Measurements from ENCODE around the genes CLEC4E and CLEC9A.

DNA sequence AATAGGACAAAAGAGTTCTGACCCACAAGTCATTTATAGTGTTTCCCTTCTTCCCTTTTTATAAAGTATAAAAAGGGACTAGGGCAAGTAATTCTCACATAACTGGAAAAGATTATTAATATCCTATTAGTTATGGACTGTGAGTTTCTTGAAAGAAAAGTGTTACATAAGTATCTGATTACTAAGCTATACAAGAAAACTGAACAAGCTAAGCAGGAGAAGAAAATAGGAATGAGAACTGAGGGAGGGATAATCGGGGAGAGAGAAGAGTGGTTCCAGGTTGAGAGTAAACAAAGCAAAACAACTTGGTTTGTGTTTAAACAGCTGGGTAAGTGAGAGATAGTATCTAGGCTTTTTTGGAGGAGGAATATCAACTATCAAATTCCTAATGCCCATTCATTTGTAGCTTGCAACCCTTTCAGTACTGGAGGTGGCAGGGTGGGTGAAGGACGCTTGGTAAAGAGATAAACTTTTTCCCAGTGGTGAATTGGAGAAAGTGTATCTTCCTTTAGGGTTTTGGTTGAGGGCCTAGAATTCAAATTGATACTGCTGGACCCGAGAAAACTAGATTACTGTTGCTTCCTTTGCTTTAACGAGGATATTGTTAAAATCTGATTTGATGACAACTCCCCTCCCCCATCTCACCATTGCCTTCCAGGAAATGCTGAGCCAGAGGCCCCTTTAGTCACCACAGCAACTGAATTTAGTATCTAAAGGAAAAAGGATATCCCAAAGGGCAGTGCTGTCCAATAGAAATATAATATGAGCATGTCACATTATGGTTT is 1.9 kb upstream of the SLC2A3 start:
- PRO-cap, 3 experiments: no peak in any of the 3 experiments
- RAMPAGE, long total RNA: no peak
- RRBS, 2 experiments: no CpG with 5 or more reads among the region's 4 CpGs

DNA sequence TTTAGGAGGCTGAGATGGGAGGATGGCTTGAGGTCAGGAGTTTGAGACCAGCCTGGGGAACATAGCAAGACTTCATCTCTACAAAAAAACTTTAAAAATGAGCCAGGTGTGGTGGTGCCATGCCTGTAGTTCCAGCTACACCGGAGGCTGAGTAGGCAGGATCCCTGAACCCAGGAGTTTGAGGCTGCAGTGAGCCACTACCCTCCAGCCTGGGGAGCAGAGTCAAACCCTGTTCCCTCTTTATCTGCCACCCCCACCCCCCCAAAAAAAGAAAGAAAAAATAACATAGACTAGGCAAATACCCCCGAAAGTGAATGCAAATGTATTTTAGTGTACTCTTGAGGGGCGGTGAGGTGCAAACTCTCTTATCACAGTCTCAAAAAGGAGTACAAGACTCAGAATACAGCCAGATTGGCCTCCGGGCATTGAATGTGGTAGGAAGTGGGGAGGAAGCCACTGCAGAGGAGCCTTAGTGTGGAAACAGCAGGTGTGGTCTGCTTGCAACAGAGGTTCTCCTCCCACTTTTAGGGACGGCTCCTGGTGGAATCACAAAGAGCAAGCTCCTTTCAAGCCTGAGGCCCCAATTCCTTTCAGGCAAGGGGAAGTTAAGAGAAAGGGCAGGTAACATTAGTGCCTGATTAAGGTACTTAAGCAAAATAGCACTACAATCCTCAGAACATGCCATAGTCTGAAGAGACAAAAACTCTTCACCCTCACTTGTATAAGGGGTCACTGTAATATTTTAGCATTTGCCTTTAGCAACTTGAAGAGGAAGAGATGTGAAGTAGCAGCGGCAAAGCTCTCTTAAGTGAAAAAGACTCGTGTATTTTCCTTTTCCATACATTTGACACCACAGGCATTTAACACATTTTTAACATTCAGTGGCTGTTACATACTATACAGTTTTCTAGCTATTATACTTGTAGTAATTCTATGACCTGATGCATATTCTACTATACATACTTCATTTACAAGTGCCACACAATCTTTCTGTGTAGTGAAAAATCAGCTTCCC is 23.7 kb upstream of the SLC2A3 start:
- PRO-cap, 3 experiments: peak in 1 of 3 experiments; most common plus-strand start position 459 of the sequence (in 1); most common minus-strand start position 431 of the sequence (in 1)
- RAMPAGE, long total RNA: no peak
- RRBS, 2 experiments: no CpG with 5 or more reads among the region's 7 CpGs

DNA sequence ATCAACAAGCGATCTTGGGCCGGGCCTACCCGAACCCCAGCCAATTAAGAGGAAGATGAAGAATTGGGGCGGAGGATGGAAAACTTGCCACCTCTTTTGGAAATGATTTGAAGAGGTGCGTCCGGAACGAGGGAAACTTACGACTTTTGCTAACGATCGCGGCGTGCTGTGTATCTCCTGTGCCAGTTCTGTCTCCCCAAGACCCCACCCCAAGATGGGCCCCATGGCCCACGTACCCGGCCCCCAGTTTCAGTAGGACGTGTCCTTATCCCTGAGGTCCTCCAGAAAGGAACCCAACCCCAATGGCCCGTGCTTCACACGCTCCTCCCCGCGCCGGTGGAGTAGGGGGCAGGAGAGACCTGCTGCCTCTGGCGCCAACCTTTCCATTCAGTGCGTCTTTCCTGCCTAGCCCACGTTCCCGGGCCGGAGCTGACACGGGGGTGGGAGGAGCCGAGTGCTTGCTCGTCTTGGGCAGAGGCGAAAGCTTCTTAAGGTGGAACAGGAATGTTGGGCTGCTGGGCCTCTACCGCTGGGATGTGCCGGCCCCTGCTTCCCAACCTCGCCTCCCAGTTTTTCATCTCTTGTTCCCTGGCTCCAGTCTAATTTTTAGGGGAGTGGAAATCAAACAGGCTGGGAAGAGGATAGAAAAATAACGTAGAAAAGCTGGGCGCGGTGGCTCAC is 5.6 kb upstream of the FOXJ2 start:
- PRO-cap, 3 experiments: peak in 3 of 3 experiments; most common plus-strand start position 508 of the sequence (in 2); most common minus-strand start position 389 of the sequence (in 3)
- RAMPAGE, long total RNA: no peak
- RRBS, 2 experiments: 1% methylated on average over 21 of the region's 35 CpGs

DNA sequence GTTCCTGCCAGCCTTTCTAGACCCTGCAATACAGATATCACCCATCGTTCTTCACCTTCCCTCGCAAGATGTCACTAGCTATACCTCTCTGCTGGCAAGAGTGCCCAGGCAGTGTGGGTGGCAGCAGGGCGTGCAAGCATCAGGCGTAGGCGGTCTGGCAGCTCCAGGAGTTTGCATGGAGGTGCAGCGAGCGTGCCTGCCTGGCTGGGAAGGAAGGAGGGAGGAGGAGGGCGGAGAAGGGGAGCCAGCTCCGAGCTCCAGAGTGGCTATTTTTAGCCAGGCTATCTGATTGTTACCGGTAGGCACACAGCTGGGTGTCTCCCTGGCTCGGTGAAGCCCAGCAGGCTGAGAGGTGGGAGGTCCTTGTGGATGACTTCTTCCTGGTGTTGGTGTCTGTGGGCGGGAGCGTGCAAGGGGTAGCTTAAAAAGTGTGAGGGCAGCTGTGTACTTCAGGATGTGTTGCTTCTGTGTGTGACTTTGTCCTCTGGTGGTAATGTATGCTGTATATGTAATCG is 6.2 kb downstream of the FOXJ2 start:
- PRO-cap, 3 experiments: peak in 1 of 3 experiments; most common minus-strand start position 212 of the sequence (in 1)
- RAMPAGE, long total RNA: no peak
- RRBS, 2 experiments: no CpG with 5 or more reads among the region's 14 CpGs

GRCh38 chr12:8063909-8064581 is 2.1 kb downstream of the C3AR1 start:
- PRO-cap, 3 experiments: no peak in any of the 3 experiments
- RAMPAGE, long total RNA: no peak
- RRBS, 2 experiments: no CpG with 5 or more reads among the region's 2 CpGs

GRCh38 chr12:8282009-8282551 is 54.7 kb upstream of the FAM90A1 start:
- PRO-cap, 3 experiments: no peak in any of the 3 experiments
- RAMPAGE, long total RNA: no peak
- RRBS, 2 experiments: no CpG with 5 or more reads among the region's 13 CpGs

DNA sequence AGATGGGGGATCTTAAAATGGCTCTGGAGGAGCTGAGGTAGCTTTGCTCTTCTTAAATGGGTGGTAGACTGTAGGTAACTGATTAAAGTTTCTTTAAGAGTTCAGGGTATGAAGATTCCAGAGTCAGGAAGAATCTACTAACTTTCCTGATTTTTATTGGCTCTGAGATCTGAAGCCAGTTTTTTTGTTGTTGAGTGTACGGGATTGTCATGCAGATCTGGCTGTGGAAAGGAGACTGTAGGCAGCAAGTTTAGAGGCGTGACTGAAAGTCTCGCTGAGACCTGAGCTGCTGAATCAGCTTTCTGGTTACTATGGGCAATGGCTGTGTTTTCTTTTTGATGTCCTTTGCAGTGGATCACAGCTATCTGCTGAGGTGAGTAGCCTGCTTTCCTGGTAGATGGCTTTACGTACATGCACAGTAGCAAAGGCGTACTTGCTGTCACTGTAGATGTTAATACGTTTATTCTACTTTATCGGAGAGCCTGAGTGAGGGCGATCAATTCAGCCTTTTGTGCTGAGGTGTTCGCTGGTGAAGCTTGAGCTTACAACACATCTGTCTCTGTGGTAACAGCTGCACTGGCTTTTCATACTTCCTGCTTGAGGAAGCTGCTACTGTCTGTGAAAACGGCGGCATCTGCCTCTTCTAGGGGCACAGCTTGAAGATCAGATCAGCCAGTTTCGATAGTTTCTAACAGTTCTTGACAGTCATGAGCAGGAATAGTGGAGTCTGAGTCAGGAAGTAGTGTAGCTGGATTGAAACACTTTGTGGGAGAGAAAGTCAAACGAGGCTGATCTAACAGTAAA is 92.8 kb upstream of the FAM90A1 start:
- PRO-cap, 3 experiments: no peak in any of the 3 experiments
- RAMPAGE, long total RNA: no peak
- RRBS, 2 experiments: no CpG with 5 or more reads among the region's 13 CpGs

DNA sequence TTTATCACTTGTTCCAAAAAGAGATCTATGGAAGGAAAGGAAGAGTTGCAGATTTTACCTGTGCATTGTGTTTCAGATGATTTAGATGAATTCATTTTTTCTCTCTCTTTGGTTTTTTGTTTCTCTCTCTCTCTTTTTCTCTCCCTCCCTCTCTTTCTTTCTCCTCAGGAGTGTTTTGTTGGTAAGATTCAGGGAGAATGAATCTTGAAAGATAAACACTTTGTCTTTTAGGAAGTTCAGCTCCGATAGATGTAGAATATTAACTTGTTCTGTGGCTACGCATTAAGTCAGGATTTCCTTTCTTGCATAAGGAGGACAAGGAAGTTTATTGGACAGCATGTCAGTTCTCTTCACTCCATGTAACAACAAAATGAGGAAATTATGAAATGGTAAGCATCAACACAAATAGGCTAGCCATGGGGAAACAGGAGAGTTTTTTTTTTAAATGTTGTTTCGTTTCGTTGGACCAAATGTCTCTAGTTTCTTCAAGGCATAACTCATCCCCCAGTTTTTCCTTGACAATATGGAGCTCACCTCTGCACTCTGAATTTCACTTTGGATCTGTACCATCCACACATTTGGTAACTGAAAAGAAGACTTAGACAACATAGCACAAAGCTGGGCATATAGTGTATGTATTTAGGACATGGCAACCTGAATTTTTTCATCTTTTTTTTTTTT is at the start of gene CLEC4E:
CLEC4E (minus strand) TSS at position 203 of the 681 bp plus-strand sequence.
- PRO-cap, 3 experiments: no peak in any of the 3 experiments
- RAMPAGE, long total RNA: no peak
- RRBS, 2 experiments: no CpG with 5 or more reads among the region's 4 CpGs

DNA sequence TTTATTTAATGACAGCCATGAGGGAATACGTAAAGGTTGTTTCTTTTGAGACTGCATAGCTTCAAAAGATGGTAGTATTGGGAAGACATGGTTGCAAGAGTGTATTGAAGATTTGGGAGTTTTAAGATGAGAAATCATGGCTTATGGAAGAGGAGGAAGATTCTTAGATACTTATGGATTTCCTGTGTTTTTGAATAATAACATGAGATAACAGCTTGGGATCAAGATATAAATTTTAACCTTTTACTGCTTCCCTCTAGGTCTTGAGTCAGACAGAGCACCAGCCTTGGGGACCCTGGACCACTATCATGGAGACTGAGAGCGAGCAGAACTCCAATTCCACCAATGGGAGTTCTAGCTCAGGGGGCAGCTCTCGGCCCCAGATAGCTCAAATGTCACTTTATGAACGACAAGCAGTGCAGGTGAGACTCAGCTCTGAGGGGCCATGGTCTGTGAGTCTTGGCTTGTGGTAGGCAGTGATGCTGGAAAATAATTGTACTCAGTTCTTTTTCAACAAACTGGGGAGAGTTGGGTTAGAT is 3.1 kb downstream of the PHC1 start:
- PRO-cap, 3 experiments: no peak in any of the 3 experiments
- RAMPAGE, long total RNA: no peak
- RRBS, 2 experiments: no CpG with 5 or more reads among the region's 4 CpGs

DNA sequence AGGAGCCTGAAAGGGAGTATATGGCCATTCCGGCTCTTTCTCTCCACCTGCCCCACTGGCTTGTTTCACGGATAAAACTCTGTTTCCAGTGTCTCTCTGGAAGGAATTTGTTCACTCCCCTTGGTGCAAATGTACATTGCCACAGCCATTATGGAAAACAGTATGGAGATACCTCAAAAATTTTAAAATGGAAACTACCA is 23.3 kb downstream of the A2M start:
- PRO-cap, 3 experiments: no peak in any of the 3 experiments
- RAMPAGE, long total RNA: no peak
- RRBS, 2 experiments: no CpG with 5 or more reads among the region's 2 CpGs

- PRO-cap, 3 experiments: no peak in any of the 3 experiments
- RAMPAGE, long total RNA: no peak
- RRBS, 2 experiments: no CpG with 5 or more reads among the region's 4 CpGs
Measured at GRCh38 chr12:9117909-9118979, 2.5 kb upstream of the A2M start.

DNA sequence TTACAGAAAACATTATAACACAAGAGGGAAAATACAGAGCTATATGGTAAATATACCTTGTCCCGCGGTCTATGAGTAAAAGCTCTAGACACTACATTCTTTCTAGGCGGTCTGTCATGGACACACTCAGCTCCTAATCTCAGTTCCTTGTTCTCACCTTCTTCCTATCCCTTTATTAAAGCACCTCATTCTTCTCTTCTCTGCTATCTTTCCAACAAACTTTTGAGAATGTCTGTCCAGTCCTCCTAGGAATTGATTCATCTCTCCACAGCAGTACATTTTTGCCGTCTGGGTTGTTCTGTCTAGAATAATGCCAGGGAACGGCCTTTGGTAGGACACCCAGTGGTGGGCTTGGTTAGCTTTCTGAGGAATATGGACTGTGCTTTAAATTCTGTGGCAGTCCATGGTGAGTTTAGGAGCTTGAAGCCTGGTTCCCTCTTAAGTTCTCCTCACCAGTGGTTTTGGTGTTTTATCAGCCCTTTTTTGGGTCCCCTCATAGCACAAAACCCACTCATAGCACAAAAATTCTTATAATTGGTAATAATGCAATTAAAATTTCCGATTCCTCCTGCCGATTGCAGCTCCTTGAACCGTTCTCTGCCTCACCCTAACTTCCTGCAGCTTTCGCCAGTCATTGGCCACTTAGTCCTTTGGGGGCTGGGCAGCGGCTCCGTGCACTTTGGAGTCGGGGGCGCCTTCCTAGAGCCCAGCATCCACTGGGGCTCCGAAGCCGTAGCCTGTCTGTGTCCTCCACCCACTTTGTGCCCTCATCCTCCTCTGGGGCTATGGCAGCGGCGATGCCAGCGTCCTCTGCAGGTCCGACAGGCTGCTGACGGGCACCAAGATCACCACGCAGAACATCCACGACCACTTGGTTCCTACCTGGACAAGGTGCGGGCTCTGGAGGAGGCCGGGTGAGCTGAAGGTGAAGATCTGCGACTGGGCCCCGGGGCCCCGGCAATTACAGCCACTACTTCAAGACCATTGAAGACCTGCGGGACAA is 11.5 kb upstream of the A2M start:
- PRO-cap, 3 experiments: no peak in any of the 3 experiments
- RAMPAGE, long total RNA: no peak
- RRBS, 2 experiments: 93 to 98% methylated on average over 1 of the region's 28 CpGs

DNA sequence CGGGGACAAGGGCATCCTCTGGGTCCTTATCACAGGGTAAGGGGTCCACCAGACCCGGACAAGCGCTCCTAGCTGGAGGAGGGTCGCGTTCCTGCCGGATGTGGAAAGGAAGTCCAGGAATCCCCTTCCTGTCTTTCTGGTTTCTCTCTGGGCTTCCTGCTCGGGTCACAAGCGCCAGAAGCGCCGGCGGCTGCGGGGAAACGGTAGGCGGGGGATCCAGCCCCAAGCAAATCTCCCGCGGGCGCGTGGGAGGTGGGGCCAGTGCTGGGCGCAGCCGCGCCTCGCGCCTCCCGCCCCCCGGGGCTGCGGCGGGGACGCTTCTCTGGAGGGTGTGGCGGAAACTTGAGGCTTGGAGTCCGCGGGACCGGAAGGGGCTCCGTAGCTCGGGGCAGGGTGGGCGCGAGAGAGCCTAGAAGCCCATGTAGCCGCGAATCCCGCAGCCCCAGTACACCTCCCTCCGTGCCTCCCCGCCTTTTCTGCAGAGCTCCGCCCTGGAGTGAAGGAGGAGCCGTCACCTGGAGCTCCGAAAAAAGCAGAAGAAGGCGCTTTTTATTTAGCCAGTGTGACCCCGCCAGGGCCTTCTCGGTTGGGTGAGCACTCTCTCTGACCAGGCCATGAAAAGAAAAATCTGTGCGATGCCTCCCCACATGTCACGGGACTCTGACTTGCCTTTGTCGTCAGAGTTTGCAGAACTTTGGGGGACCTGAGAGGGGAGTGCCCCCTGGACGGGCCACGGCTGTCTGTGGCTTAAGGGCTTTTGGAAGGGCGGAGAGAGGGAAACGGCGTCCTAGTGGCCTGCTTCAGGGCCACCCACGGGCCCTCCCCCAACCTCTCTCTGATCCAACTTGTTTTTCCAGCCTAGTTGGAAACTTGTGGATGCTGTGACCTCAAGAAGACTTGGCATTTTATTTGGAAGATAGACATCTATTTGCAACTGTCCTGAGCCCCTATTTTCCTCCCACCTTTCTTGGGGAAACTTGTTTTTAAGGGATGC is 21.4 kb upstream of the CLEC2D start:
- PRO-cap, 3 experiments: peak in 3 of 3 experiments; most common plus-strand start position 381 of the sequence (in 2); most common minus-strand start position 202 of the sequence (in 2)
- RAMPAGE, long total RNA: no peak
- RRBS, 2 experiments: 2% methylated on average over 22 of the region's 56 CpGs

DNA sequence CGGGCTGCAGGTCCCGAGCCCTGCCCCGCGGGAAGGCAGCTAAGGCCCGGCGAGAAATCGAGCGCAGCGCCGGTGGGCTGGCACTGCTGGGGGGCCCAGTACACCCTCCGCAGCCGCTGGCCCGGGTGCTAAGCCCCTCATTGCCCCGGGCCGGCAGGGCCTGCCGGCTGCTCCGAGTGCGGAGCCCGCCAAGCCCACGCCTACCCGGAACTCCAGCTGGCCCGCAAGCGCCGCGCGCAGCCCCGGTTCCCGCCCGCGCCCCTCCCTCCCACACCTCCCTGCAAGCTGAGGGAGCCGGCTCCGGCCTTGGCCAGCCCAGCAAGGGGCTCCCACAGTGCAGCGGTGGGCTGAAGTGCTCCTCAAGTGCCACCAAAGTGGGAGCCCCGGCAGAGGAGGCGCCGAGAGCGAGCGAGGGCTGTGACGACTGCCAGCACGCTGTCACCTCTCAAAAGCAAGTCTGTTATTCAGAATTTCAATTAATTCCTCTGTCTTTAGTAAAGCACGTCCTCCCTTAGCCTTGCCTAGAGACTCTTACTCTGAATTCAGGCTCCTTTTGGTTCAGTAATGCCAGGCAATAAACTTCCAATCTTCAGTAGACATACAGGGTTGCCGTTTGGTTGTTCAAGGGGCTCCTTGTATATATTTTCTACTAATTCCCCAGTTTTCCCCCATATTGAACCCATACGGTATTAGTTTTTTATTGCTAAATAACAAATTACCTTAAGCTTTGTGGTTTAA is 20.8 kb downstream of the CD69 start:
- PRO-cap, 3 experiments: no peak in any of the 3 experiments
- RAMPAGE, long total RNA: no peak
- RRBS, 2 experiments: no CpG with 5 or more reads among the region's 43 CpGs

- PRO-cap, 3 experiments: no peak in any of the 3 experiments
- RAMPAGE, long total RNA: no peak
- RRBS, 2 experiments: no CpG with 5 or more reads among the region's 5 CpGs
Measured at GRCh38 chr12:9756597-9757224, 4.0 kb downstream of the CD69 start.

GRCh38 chr12:9910752-9911106 is 21.4 kb downstream of the CLEC2A start:
- PRO-cap, 3 experiments: no peak in any of the 3 experiments
- RAMPAGE, long total RNA: no peak
- RRBS, 2 experiments: no CpG with 5 or more reads among the region's 6 CpGs

GRCh38 chr12:9970876-9971289 is 326 bp upstream of the CLEC12A start:
- PRO-cap, 3 experiments: no peak in any of the 3 experiments
- RAMPAGE, long total RNA: no peak
- RRBS, 2 experiments: no CpG with 5 or more reads among the region's 1 CpG

GRCh38 chr12:10030424-10030860 is at the start of gene CLEC9A:
Gene CLEC9A (plus strand): TSS chr12:10030682.
- PRO-cap, 3 experiments: no peak in any of the 3 experiments
- RAMPAGE, long total RNA: no peak
- RRBS, 2 experiments: 93 to 94% methylated on average over 11 of the region's 15 CpGs

DNA sequence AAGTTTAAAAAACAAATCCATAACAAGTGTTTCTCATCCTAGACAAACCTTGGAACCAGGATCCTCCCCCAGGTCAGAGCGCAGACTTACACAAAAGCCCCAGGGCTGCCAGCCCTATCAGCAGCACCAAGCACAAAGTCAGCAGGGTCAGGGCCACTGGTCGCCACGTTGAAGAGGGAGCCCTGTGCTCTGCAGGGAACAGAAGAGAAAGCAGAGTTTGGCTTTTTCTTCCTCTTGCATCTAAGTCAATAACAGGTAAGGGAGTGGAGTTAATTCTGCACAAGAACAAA is 9.8 kb downstream of the CLEC1A start:
- PRO-cap, 3 experiments: no peak in any of the 3 experiments
- RAMPAGE, long total RNA: no peak
- RRBS, 2 experiments: no CpG with 5 or more reads among the region's 3 CpGs

- PRO-cap, 3 experiments: no peak in any of the 3 experiments
- RAMPAGE, long total RNA: no peak
- RRBS, 2 experiments: no CpG with 5 or more reads among the region's 6 CpGs
Measured at GRCh38 chr12:10154123-10154586, 17.8 kb downstream of the OLR1 start.